Bronchus (tissue), 1 donor: ENCODE measurements around the genes CLUL1 and YES1.

- PRO-cap: no peak
Measured at GRCh38 chr18:213294-214497, 54.2 kb downstream of the THOC1 start.

GRCh38 chr18:254130-254600 is 13.7 kb downstream of the THOC1 start:
- PRO-cap: no peak

- PRO-cap: no peak
Measured at GRCh38 chr18:346268-347251, 78.7 kb upstream of the THOC1 start.

DNA sequence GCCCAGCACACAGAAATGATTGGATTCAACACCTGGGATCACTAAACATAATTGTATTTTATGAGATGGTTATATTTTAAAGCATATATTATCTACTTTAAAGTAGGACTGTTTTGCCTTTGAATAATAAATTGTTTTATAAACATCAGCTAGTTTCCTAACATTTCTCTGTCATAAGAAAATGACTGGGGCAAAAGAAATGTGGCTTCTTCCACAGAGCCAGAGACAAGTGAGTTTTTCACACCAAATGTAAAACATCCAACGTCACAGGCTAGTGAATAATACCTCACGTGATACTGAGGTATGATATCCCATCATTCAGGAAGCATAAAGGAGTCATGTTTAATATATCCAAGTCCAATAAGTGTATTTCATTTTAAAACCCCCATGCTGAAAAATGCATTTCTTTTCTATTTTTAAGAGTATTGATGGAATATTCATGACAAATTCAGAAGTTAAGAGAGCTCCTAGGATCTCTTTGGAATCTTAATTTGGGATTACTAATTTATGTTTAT is 5.9 kb downstream of the COLEC12 start:
- PRO-cap: no peak

GRCh38 chr18:596667-597565 is at the start of gene CLUL1:
Gene CLUL1, plus strand, starts transcription at chr18:596988.
- PRO-cap: bidirectional peak, plus-strand start at chr18:597030, minus-strand start at chr18:596770

- PRO-cap: no peak
Measured at GRCh38 chr18:668013-669366, 11.0 kb downstream of the TYMS start.

- PRO-cap: no peak
Measured at GRCh38 chr18:681301-681847, 23.9 kb downstream of the TYMS start.

DNA sequence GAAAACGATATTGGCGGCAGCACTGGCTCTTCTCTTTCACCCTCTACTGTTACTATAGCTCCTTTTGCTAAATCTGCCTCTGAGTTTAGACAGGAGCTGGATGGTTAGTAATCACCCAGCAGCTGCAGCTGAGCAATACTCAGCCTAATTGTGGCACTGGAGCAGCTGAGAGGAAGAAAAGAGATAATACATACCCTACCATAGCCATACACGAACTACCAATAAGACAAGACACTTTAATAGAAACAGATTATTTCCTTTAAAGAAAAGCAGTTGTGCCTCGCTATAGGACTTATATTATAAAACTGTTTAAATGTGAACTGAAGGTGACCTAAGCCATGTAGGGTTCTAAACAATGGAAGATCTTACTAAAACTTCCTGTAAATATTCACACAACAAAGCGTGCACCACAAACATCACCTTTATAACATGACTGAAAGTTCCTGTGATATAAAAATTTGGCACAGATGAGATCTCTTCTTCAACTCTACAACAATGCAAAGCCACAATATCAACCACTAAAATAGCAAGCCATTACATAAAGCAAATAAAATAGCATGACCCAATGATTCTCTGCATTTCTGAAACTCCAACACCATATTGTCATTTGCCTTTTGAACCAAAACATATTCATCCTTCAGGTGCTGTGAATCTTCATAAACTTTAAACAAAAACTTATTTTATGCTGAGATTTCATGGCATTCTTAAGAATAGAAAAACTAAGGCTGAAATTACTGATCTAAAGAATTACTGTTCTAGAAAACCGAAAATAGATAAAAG is 3.6 kb downstream of the YES1 start:
- PRO-cap: no peak

DNA sequence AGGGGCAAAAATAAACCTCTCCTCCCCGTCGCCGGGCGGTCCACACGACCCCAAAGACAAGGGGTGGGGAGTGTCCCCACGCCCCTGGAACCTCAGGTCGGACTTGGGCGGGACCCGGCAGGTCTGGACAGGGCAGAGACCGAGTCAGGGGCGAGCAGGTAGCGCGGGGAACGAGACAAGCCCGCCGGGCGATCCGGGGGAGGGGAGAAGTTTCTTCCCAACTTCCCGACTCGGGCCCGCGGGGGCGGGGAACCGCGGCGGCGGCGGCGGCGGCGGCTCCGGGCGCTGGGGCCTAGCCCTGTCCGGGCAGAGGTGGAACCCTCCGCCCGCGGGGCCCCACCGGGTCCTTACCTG is 302 bp downstream of the YES1 start:
- PRO-cap: bidirectional peak, plus-strand start at position 255 of the sequence, minus-strand start at position 195 of the sequence

DNA sequence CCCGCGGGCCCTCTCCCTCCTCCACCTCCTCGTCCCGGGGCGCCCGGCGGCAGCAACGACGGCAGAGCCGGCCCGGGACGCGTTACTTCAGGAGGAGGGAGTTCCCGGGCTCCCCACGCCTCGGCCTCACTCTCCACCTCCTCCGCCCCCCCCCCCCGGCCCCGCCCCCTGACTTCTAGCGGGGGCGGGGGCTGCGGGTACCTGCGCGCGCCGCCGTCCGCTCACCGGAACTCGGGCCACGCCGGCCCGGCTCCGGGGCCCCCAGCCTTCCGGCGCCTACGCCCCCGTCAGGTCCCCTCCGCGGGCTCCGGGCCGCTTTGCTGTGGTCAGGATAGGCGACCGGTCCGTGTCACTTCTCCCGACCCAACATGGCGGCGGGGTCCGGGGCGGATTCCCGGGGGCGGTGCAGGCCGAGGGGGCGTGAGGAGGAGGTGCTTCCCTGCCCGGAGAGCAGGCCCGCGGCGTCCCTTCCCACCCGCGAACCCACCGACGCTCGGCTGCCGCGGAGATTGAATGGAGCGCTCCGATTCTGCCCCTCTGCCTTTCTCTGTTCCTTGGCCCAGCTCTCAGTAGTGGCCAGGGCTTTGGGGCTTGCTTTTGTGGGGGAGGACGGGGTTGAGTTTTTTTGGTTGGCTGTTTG is at the start of gene YES1:
Gene YES1 (minus strand): TSS at position 60 of the 640 bp plus-strand sequence.
- PRO-cap: bidirectional peak, plus-strand start at position 229 of the sequence, minus-strand start at position 84 of the sequence

DNA sequence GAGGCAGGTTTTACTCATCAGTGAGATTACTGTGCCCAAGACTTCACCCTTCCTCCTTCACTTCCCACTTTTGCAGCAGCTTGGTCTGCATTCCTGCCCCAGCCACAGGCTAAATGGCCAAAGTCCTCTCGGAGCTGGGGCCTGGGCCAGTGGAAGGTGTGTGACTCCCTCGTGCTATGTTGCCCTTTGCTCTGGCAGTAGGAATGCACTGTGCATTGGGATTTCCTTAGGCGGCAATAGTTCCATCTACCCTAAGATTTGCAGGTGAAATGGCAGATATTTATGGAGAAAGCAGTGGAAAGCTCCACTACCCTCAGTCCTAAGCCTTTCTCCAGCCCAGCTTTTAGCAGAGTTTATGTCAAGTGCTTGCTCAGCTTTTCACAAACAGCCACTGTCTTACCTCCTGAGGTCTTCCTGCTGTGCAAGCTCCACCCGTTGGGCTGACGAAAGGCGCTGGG is 36.3 kb upstream of the YES1 start:
- PRO-cap: no peak

GRCh38 chr18:2127407-2127787 is 443.9 kb downstream of the METTL4 start:
- PRO-cap: no peak

DNA sequence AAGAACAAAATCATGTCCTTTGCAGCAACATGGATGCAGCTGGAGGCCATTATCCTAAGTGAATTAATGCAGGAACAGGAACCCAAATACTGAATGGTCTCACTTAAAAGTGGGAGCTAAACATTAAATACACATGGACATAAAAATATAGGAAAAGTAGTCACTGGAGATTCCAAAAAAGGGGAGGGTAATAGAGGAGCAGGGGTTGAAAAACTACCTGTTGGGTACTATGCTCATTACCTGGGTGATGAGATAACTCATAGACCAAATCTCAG is 81.5 kb downstream of the SMCHD1 start:
- PRO-cap: no peak

- PRO-cap: no peak
Measured at GRCh38 chr18:2754077-2754824, 92.6 kb upstream of the EMILIN2 start.

DNA sequence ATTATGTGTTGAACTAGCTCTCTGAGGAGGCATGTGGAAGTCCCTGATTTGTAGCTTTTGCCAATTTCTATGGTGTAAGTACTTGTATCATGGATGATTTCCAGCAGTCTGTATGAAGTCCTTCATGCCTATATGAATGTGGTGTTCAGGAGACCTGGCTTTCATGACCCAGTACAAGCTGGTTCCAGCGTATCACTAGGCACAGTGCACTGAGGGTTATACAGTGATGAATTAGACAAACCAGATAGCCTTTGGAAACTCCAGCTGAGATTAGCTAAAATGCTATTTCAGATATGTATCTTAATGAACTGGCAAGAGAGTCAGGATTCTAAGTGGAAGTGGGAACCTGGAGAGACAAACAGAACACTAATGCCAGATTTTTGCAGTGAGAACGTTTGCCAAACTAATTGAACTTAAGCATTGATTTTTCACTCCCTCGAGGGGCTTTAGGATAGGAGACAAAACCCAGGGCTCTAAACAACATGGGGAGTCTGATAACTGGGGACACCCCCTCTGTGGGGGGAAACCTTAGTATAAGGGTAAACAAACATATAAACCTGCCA is 66.1 kb upstream of the EMILIN2 start:
- PRO-cap: no peak

DNA sequence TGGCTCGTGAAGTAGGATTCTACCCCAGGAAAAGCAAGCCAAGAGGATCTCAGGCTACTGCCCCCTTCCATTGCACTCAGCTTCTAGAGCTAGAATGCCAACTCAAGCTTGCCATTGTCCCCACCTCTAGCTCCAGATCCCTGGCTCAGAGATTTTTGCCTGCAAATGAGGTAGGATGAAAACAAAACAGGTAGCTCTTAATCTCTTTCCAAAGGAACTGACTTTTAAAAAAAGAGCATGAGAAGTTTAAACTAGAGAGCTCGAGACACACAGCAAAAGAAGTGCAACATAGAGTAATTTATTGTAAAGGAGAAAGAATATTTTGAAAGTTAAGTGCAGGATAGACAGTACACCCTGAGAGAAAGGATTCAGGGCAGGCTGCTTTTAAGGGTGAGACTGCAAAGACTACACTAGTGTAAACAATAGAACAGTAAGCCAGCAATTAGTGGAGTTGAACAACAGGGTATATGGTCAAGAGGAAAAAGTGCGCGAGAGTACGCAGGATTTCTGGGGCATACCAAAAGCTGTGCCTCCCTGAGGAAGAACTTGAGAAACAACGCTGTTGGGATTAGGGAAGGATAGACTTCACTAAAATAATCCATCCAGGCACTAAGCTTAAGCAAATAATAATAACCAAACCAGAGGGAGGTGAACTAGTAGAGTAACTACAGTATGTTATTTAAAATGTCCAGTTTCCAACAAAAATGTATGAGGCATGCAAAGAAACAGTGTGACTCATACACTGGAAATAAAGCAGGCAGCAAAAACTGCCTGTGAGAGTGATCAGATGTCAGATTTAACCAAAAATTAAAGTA is 40.8 kb upstream of the EMILIN2 start:
- PRO-cap: no peak

DNA sequence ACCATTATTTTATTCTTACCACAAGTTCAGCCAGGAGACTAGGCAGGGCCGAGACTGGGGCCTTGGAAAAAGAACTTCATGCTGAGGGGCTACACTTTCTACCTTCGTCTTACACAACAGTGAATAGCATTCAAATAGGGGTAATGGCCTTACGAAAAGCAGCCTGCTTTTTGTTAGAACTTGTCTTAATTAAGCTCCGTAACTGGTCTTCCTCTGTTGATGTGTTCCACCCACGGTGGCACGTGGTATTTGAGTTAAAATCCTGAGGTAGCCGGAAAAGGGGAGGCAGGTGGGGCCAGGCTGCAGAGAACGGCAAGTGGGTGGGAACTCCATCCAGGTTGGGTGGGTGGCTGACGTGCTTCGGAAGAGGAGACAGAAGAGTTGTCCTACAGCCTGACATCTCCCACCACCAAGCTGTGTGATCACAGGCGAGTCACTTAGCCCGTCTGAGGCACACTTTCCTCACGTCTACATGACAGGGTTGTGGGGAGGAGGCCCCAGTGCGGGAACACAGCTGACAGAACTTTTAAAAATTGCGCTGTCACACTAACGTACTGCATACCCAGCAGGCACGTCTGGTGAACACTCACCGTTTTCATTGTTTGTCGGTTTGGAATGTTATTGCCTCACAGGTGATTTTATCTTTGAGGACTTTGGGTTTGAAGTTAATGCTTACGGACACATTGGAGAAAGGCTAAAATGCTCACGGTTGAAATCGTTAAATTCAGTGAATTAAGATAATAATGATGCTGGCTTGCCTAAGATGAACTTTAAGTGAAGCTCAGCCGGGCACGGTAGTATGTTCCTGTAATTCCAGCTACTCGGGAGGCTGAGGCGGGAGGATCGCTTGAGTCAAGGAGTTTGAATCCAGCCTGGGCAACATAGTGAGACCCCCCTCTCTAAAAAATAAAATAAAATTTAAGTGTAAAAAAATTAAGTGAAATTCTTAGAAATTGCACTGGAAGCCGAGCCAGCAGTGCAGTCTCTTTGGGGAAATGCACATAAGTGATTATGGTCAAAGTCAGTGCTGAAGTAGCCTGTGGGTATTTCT is 8.8 kb downstream of the EMILIN2 start:
- PRO-cap: no peak

- PRO-cap: no peak
Measured at GRCh38 chr18:2856466-2856915, 9.7 kb downstream of the EMILIN2 start.

DNA sequence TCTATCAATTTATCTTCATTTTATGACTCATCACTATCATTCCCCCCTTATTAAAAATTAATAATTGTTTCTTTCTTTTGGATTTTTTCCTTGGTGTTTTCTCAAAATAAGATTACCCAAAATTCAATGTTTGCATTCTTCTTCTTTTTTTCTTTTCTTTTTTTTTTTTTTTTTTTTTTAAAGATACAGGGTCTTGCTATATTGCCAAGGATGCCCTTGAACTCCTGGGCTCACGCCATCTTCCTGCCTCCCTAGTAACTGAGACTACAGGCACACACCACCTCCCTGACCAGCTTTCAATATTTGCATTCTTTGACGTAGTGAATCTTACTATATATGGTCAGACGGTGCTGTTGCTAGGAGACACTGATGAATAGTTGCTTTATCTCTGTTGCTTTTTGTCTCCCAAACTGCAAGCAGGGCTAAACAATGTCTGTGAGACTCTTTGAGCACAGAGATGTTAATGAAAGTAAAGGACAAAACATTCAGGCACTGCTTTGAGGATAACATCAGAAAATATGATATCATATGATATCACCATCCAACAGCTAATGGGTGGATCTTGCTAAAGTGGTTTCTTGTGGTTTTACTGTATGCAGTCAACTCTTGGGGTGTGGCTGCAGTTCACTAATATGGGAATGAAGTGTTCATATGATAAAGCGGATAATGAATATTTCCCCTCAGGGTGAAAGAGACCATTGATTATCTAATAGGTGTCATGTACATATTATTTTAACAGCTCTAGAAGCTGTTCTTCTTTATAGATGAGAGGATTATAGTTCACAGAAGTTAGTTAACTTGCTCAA is 42.9 kb downstream of the EMILIN2 start:
- PRO-cap: no peak

DNA sequence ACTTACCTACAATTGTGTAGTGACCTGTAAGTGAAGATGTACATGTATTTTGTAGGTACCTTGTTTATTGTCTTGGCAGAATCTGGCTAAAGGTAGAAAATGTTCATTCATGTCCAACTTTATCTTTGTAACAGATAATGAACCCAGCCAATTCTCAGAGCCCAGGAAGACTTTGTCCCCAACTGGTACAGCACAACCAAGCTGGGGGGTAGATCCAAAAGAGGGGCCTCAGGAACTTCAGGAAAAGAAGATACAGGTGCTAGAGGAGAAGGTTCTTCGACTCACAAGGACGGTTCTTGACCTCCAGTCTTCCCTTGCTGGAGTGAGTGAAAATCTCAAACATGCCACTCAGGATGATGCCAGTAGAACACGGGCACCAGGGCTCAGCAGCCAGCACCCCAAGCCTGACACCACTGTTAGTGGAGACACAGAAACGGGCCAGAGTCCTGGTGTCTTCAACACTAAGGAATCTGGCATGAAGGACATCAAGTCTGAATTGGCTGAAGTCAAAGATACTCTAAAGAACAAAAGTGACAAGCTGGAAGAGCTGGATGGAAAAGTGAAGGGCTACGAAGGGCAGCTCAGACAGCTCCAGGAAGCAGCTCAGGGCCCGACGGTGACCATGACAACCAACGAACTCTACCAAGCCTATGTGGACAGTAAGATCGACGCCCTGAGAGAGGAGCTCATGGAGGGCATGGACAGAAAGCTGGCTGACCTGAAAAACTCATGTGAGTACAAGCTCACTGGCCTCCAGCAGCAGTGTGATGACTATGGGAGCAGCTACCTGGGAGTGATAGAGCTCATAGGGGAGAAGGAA is 43.8 kb downstream of the EMILIN2 start:
- PRO-cap: no peak